Myometrial cell (primary cell): ENCODE measurements around the gene TMEM215.

- RAMPAGE, long total RNA, result start-site peak on the minus strand at chr9:21559814-21559860, 49 and 79 reads in 2 replicates
Observed at GRCh38 chr9:21558880-21560122, 77.2 kb upstream of the IFNE start.

GRCh38 chr9:21591410-21592003 is 109.4 kb upstream of the IFNE start:
- RAMPAGE, long total RNA, result no peak

GRCh38 chr9:21854417-21855477 is 52.3 kb downstream of the MTAP start:
- RAMPAGE, long total RNA, result no peak

DNA sequence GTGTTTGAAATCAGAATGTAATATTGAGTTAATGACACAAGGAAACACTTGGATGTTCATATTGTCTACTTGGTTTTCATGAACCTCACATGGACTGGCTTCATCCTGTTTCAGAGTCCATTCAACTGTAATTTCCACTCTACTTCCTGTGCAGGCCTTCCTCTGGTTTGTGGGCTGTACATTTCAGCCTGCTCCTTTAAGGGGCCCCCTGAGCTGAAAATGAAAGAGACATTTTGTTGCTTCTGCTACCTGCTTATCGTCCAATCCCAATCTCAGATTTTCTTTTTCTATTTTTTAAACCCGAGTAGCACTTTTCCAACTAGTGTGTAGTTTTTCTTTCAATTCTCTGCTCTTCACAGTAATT is 41.9 kb upstream of the CDKN2B start:
- RAMPAGE, long total RNA, result no peak

- RAMPAGE, long total RNA, result no peak
Observed at GRCh38 chr9:22124699-22125053, 115.6 kb upstream of the CDKN2B start.

- RAMPAGE, long total RNA, result no peak
Observed at GRCh38 chr9:22437205-22437743, 9.3 kb upstream of the DMRTA1 start.

DNA sequence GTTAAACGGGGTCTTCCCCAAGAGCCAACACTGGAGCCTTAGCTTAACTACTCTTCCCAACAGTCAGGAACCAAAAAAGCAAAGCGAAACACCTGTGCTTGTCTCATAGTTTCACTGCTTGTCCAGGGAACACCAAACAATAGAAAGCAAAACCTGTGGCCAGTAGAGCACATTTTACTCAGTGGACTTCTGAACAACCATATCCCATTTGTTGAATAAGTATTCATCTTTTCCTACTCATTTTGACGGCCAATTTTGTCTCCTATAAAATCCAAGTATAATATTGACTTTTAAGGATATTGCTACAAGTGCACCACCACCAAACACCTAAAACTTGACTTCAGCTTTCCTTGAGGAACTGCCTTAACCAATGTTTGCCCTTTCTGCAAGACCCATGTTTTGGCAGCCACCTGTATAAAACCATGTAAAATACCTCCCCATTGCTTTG is 391.3 kb downstream of the ELAVL2 start:
- RAMPAGE, long total RNA, result no peak

GRCh38 chr9:23464032-23464396 is 362.0 kb downstream of the ELAVL2 start:
- RAMPAGE, long total RNA, result no peak

GRCh38 chr9:23537252-23538587 is 288.3 kb downstream of the ELAVL2 start:
- RAMPAGE, long total RNA, result no peak

DNA sequence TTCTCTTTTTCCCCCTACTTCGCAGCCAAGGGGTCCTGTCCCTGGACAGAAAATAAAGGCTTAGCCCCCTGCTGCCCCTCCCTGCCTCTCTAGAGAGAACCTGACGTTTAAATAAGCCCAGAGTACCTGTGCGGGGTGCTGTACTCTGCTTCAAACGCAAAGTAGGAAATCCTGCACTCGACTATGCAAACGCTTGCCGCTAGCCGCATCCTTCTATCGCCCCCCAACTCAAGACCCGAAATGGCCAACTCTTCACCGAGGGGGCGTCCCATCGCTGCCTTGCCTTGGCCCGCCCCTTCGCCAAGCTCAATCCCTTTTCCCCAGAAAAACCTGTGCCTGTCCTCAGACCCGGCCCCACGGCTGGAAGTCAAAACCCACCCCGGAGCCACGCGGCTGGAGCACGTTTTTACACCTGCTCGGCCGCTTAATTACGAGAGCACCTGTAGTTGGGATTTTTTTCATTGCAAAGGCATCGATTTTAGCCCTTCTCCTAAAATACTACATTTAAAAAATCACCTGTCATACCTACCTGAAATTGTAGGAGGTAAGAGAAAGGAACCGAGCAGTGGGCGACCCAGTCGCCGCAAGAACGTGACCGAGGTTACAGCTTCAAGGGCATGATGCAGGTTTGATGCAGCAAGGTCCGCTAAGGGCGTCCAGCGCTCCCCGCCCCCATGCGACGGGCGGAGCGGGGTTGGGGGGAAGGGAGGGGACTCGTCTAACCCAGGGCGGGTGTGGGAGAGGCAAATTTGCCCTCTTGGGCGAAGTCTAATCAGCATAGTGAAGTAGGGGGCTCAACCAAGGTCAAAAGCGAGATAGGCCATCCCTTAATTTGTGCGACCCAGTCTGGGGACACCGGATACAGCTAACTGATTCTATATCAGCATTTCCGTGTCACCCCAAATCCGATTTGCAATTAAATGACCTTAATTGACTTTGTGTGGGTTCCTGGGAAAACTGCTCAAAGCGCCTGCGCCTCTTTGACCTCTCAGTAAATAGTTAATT is 3.5 kb downstream of the ELAVL2 start:
- RAMPAGE, long total RNA, result no peak

- RAMPAGE, long total RNA, result no peak
Observed at GRCh38 chr9:24202038-24202325, 343.7 kb downstream of the IZUMO3 start.

GRCh38 chr9:27339760-27340239 is 42.9 kb upstream of the EQTN start:
- RAMPAGE, long total RNA, result no peak

DNA sequence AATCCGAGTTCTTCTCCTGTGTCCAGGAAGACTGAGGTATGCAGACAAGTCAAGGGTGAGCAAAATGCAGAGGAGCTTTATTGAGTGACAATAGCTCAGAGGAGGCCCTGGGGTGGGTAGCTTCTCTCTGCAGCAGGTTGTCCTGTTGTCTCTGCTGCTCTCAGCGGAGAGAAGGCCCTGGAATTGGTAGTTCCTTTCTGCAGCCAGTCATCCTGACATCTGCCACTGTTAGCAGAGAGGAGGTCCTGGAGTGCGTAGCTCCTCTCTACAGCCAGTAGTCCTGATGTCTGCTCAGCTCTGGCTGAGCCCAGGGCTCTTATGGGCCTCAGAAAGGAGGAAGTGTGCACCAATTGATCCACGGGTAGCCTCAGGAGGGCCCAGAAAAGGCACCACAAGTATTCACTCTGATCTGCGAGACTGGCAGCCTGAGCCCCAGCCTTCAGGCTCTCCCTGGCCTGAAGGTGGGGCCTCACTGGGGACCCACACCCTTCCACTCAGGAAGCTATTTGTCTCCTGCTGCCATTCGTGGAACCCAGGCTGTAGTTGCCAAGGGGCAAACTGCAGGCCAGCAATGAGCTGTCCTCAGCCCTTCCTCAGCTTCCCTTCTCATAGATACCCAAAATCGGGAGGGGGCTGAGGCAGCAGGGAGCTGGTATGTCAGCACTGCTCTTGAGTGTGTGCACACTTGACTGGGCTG is 1049.6 kb upstream of the ACO1 start:
- RAMPAGE, long total RNA, result no peak

- RAMPAGE, long total RNA, result no peak
Observed at GRCh38 chr9:32426002-32427010, 41.9 kb downstream of the ACO1 start.

- RAMPAGE, long total RNA, result no peak
Observed at GRCh38 chr9:32427011-32427407, 42.6 kb downstream of the ACO1 start.

DNA sequence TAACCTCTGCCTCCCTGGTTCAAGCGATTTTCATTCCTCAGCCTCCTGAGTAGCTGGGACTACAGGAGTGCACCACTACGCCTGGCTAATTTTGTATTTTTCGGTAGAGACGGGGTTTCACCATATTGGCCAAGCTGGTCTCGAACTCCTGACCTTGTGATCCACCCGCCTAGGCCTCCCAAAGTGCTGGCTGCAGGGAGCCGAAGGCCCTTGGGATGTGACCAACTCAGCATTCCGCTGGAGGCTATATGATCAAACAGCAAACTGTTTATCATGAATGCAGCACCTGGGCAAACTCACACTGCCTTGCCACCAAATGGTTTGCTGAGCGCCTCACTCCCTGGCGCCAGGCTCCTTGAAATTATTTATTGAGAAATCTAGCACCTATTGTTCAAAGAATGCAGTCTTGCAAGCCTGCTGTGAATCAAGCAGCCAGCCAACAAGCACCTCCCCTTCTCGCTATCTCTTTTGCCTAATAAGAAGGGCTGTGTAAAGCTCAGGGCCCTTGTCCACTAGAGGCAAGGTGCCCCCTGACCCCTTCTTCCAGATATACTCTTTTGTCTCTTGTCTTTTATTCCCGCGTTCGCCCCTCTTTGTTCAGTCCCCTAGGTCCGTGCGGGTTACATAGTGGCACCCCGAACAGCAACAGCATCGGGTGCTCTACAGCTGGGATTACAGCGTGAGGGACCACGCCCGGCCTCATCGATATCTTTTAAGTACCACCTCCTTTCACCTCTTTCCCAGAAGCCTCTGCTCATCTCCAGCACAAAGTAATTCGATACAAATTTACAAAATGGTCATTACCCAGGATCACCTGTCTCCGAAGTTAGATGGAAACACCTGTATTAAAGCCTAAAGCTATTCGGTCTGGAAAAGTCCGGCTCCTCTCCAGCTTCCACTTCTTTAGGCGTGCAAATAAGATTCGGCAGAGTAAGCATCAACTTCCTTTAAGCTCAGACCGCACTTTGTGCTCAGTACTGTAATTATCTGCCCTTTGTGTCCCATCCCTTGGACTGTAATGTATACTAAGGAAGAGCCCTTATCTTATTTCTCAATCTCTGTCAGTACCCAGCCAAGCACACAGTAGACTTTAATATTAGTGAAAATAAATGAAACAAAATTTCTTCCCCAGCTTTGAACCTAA is 943 bp downstream of the RIGI start:
- RAMPAGE, long total RNA, result no peak

- RAMPAGE, long total RNA, result no peak
Observed at GRCh38 chr9:32551229-32552071, 677 bp upstream of the SMIM27 start.

DNA sequence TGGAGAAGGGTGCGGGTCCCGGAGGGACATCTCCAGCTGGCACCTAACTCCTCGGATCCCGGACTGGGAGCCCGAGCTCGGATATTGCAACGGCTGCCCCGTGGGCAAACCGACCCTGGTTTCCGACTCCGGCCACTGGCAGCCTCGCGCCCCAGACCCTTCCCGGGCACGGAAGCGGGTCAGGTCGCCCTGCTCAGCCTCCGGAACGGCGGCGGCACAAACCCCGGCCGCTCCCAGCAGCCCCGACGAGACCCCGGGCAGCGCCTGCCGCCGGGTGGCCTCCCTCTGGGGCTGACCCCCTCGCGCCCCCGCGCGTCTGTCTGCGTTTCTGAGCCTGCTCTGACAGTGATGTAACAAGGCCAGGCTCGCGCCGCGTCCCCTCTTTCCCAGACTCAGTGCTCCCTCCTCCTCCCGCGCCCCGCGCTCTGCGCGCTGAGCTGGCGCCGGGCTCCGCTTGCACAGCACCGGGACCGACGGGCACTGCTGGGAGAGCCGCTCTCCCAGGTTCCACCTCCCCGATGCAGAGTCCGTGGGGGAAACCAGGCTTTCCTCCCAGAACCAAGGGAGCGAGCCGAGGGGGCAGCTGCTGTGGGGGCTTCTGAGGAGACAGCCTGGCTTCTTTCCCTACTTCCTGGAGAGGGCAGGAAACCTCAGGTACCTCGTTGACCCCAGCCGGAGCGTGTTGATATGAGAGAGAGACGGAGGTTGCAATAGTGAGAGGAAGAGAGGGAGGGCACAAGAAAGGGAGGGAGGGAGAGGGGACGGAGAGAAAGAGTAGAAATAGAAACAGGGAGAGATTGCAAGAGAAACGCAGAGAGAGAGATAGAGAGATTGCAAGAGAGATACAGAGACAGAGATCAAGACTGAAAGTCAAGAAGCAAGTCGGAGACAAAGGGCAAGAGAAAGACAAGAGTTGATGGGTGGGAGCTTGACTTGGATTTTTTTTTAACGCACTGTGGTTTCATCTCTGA is at the start of gene TMEM215:
TSS of gene TMEM215 (plus strand) at position 389 of the 971 bp plus-strand sequence.
- RAMPAGE, long total RNA, result no peak

DNA sequence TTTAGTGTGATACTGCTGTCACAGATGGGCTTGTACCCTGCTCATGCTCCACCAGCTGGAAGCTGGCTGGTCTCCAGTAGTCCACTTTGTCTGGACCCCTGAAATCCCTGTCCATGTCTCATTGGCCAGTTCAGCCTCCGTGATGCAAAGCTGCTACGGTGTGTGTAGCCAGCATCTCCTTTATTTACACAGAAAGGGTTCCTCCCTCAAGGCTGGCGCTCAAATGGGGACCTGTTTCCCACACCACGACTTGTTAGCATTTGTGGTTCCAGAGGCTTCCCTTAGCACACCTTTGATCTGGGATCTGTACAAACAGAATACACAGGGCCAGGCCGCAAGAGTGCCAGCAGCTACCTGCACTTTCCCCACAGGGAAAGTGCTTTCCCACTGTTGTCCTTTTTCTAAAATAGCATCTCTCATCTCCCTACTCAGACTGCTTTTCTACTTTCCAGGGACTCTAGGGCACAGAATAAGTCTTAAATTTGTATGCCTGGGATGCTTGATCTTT is 5.7 kb upstream of the SMU1 start:
- RAMPAGE, long total RNA, result no peak

- RAMPAGE, long total RNA, result no peak
Observed at GRCh38 chr9:33197298-33197869, 30.2 kb upstream of the B4GALT1 start.